Prostate gland (tissue), 2 donors: ENCODE data around the genes HSPB1 and SPDYE17.

DNA sequence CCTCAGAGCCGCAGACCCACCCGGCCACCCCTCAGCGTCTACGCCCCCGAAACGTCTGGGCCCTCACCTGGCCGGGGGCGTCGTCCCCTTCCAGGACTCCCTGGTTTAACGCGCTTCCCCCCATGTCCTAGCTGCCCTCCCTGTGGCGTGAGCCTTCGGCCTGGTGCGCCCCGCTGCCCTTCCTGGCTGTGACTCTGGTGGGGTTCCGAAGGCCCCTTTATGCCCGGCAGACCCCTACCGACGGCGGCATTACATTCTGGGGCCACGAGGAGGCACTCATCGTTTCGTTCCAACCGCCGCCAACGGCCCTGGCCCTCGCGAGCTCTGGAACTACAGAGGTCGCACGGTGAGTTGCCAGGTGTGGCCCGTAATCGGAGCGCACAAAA, 278 bp upstream of the TRIM73 start:
- PRO-cap = no peak
- RAMPAGE, long total RNA, 2 experiments = start-site peak on the minus strand in 1 of 2 experiments, centred at position 290 of the sequence, 10 reads per replicate

DNA sequence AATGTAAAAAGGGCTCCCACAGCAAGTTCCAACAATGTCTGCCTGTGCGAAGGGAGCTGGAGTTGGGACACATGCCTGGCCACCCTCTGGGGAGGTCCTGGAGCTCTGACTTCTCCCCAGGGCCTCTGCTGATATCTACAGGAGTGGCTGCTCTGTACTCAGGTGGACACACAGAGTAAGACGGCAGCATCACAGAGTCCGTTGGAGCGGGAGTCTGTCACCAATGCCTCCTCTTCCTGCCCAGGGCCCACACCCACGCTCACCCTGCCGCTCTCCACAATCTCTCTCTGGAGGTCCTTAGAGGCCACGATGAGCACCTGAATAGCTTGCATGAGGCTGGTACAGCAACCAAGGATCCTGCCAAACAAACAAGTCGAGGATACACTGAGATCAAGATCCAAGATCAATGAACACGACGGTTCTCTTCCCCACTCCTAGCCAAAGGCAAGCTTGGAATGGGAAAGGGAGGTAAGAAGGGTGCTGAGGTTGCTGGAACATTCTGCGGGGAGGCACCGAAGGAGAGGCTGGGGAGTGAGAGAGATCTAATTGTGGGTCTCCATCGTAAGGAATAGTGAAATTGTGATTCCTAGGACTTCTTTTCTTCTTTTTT, 54.7 kb downstream of the SPDYE5 start:
- PRO-cap = no peak
- RAMPAGE, long total RNA, 2 experiments = no peak in any of the 2 experiments

DNA sequence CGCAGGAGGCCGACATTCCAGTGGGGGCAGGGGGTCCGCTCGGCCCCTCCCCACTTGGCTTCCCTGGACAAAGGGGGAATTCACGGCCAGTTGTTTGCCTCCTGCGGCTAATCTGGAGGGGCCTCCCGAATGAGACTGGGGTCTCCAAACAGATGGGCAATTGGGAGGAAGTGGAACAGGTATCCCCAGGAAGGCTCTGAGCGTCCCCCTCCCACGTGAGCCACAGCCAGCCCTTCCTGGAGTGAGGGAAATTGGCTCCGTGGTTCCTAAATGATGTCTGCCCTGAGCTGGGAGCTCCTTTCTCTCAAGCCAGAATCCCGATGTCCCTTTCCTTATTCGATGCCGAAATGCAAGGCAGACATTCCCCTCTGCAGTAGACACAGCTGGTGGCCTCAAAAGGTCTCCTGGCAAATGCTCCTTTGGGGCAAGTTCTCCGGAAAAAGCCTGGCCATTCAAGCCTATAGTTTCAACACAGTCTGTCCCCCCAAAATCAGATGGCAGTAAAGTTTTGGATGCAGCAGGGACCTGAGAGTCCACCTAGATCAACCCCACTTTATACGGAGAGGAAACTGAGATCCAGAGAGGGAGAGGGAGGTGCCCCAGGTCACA, 98.9 kb downstream of the HIP1 start:
- PRO-cap = no peak
- RAMPAGE, long total RNA, 2 experiments = no peak in any of the 2 experiments

- PRO-cap = no peak
- RAMPAGE, long total RNA, 2 experiments = no peak in any of the 2 experiments
Measured at GRCh38 chr7:75817265-75817464, 3.6 kb upstream of the CCL24 start.

- PRO-cap = no peak
- RAMPAGE, long total RNA, 2 experiments = no peak in any of the 2 experiments
Measured at GRCh38 chr7:75889554-75890381, 10.9 kb downstream of the RHBDD2 start.

- PRO-cap = unidirectional peak, minus-strand start at chr7:75906003
- RAMPAGE, long total RNA, 2 experiments = no peak in any of the 2 experiments
Measured at GRCh38 chr7:75905794-75906627, 8.9 kb upstream of the POR start.

GRCh38 chr7:75945175-75945759, 30.3 kb downstream of the POR start:
- PRO-cap = no peak
- RAMPAGE, long total RNA, 2 experiments = no peak in any of the 2 experiments

GRCh38 chr7:75969072-75969445, 25.3 kb downstream of the TMEM120A start:
- PRO-cap = no peak
- RAMPAGE, long total RNA, 2 experiments = no peak in any of the 2 experiments

GRCh38 chr7:76069174-76069677, 21.3 kb downstream of the MDH2 start:
- PRO-cap = unidirectional peak, plus-strand start at chr7:76069517
- RAMPAGE, long total RNA, 2 experiments = no peak in any of the 2 experiments

- PRO-cap = no peak
- RAMPAGE, long total RNA, 2 experiments = start-site peak on the minus strand in 1 of 2 experiments, at chr7:76071677-76071734 at its widest, 9 reads per replicate
Measured at GRCh38 chr7:76071259-76071819, 23.4 kb downstream of the MDH2 start.

GRCh38 chr7:76215243-76215476, 13.5 kb downstream of the SRRM3 start:
- PRO-cap = no peak
- RAMPAGE, long total RNA, 2 experiments = no peak in any of the 2 experiments

DNA sequence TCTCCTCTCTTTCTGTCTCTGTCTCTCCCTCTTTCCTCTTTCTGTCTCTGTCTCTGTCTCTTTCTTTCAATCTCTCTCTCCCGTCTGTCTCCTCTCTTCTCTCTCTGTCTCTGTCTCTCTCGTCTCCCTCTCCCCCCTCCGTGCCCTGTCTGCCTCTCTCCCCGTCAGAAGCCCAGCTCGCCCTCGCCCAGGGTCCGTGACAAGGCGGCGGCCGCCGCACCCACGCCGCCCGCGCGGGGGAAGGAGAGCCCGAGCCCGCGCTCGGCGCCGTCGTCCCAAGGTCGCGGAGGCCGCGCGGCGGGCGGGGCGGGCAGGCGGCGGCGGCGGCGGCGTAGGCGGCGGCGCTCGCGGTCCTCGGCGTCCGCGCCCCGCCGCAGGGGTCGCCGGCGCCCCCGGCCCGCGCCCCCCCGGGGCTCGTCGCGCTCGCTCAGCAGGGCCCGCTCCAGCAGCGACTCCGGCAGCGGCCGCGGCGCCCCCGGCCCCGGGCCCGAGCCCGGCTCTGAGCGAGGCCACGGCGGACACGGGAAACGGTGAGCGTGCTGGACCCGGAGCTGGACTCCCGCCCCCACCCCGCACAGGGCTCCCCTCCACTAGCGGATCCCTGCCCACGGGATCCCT, 21.1 kb upstream of the HSPB1 start:
- PRO-cap = no peak
- RAMPAGE, long total RNA, 2 experiments = no peak in any of the 2 experiments

DNA sequence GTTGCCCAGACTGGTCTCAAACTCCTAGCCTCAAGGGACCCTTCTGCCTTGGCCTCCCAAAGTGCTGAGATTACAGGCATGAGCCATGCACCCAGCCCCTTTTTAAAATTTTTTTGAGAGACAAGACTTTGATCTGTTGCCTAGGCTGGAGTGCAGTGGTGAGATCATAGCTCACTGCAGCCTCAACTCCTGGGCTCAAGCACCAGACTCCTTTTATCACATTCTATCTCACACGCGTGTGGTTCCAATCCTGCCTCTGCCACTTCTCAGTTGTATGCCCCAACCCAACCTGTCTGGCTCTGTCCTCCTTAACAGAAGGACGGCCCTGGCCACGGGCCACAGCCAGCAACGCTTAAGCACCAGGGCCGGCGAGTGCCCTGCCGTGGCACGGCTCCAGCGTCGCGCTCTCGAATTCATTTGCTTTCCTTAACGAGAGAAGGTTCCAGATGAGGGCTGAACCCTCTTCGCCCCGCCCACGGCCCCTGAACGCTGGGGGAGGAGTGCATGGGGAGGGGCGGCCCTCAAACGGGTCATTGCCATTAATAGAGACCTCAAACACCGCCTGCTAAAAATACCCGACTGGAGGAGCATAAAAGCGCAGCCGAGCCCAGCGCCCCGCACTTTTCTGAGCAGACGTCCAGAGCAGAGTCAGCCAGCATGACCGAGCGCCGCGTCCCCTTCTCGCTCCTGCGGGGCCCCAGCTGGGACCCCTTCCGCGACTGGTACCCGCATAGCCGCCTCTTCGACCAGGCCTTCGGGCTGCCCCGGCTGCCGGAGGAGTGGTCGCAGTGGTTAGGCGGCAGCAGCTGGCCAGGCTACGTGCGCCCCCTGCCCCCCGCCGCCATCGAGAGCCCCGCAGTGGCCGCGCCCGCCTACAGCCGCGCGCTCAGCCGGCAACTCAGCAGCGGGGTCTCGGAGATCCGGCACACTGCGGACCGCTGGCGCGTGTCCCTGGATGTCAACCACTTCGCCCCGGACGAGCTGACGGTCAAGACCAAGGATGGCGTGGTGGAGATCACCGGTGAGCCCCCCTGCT, at the start of gene HSPB1:
Gene HSPB1, plus strand, starts transcription at position 618 of the 1,036 bp plus-strand sequence.
- PRO-cap = bidirectional peak, plus-strand start at position 359 of the sequence, minus-strand start at position 268 of the sequence; bidirectional peak, plus-strand start at position 568 of the sequence, minus-strand start at position 419 of the sequence; bidirectional peak, plus-strand start at position 892 of the sequence, minus-strand start at position 930 of the sequence
- RAMPAGE, long total RNA, 2 experiments = start-site peak on the plus strand in 2 of 2 experiments, centred at positions 560 to 599 of the sequence, 297 to 858 reads per replicate

GRCh38 chr7:76303439-76303889, 991 bp downstream of the HSPB1 start:
- PRO-cap = bidirectional peak, plus-strand start at chr7:76303631, minus-strand start at chr7:76303565; bidirectional peak, plus-strand start at chr7:76303798, minus-strand start at chr7:76303685
- RAMPAGE, long total RNA, 2 experiments = start-site peak on the plus strand in 2 of 2 experiments, at chr7:76303555-76303864 at its widest, 48 to 107 reads per replicate

- PRO-cap = no peak
- RAMPAGE, long total RNA, 2 experiments = no peak in any of the 2 experiments
Measured at GRCh38 chr7:76351216-76351910, 7.4 kb downstream of the YWHAG start.

DNA sequence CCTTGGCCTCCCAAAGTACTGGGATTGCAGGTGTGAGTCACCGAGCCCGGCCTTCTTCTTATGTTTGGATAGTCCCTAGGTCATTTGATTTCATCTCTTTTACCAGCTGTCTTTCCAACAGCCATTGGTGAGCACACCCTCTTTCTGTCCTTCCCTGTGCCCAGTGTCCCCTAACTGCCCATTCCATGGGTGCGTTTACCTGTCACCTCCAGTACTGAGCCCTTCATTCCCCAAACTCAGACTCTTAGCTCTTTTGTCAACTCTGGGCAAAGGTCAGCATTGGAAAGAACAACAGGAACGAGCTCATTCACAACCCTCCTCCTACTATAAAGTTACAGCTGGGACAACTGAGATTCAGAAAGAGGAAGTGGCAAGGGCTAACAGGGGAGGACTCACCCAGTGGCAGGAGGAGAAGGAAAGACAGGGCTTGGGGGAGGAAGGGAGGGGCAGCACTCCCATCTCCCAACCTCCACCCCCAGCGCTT, 5.5 kb downstream of the SSC4D start:
- PRO-cap = no peak
- RAMPAGE, long total RNA, 2 experiments = no peak in any of the 2 experiments

- PRO-cap = bidirectional peak, plus-strand start at chr7:76549355, minus-strand start at chr7:76549234
- RAMPAGE, long total RNA, 2 experiments = no peak in any of the 2 experiments
Measured at GRCh38 chr7:76548904-76549980, 6.1 kb upstream of the SPDYE16 start.

DNA sequence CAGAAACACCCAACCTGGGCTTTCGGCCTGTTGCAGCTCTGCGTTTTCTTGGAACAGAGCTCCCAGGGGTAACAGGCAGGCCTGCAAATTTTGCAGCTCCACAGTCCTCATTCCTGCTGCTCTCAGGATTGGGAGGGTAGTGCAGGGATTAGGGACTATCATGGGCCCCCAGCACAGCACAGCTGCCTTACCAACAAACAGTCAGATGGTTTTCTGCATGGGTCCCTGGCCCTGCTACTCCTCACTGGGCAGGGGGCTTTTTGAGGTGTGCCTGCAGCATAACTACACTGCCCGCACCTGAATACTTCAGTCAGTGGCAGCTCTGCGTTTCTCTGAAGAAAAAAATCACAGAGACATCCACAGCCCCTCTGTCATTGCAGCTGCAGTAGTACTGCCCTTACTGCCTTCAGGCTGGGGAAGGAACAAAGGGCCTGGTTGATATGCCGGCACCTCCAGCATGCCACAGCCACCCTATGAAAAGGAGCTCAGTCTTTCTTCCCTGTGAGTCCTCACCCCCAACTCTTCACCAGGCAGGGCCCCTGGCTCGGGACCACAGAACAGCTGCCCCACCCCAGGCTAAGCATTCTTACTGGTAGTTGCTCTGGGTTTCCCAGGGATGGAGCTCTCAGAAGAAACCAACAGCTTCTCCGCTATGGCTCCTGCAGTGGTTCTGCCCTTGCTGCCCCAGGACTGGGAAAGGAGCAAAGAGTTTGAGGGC, 36.2 kb downstream of the POMZP3 start:
- PRO-cap = no peak
- RAMPAGE, long total RNA, 2 experiments = no peak in any of the 2 experiments

- PRO-cap = no peak
- RAMPAGE, long total RNA, 2 experiments = no peak in any of the 2 experiments
Measured at GRCh38 chr7:76954904-76955645, 77.1 kb downstream of the SPDYE17 start.

GRCh38 chr7:77032164-77032601, at the start of gene SPDYE17:
SPDYE17 (minus strand) TSS chr7:77032361.
- PRO-cap = no peak
- RAMPAGE, long total RNA, 2 experiments = no peak in any of the 2 experiments